Calu3 (cell line): ENCODE results near the genes OOSP4A, MS4A6E, MS4A12 and PRPF19.

GRCh38 chr11:59765044-59765742 lies 10.0 kb downstream of the STX3 start:
- PRO-cap = no peak

DNA sequence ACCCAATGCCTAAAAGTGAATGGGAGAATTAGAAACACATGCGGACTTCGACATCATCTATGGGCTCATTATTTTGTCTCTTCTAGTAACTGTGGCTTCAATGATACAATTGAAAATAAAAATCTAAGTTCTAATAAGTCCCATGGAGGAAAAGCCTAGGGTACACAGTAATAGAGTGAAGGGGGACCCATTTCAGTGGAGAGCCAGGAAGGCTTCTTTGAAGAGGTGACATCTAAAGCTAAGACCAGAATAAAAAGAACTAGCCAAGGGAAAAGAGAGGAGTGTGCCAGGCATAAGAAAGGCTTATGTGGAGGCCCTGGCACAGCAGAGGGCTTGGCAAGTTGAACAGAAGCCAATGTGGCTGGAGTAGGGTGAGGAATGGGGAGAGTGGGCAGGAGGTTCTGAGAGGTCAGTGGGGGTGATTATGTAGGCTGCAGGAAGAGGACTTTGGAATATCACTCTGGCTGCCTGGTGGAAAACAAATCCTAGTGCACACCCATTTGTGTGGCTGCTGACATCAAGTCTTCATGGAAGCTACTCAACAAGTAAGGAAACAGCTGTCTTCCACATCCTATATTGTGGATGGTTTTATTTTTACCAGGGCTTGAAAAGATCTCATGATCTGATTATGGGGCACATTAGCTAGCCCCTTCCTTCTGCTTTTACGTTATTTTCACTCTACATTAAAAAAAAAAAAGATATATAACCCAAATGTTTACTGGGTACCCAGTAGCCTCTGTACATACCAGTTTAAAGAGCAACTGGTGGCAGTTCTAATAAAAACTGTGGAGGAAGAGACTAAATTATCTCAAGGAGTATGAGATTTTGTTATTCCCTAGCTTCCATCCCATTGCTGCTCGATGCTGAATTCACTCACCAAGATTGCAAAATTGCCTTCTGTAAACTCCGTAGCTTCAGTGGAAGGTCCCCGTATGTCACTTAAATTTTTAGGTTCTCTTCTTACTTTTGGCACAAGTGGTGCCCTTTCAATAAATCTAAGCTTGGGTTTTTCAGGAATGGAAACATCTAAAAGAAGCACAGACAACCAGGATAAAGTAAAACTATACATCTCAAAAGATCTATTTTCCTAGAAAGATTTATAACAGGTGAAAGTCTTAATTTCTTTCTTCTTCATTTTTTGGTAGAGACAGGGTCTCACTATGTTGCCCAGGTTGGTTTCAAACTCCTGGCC lies 3.4 kb downstream of the MRPL16 start:
- PRO-cap = no peak

DNA sequence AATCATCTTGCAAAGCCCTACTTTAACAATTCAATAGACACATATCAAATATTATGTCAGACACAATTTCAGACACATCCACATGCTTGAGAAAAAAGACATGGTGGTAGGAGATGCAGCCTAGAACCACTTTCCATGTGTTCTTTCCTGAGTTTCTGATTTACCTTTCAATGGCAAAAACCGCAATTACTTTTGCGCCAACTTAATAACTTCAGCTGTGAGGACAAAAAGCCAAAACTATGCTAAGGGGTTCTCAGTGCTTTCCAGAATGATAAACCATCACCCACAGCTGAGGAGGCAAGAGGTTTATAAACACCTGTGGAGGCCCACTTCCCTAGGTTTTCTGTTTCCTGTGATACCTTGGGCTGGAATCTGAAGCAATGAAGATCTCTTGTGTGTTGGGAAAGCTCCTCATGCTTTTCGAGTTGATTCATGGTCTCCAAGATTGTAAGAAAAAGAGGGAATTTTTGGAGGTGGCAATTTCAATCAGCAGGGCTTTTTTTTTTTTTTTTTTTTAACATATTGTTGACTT lies at the start of gene OOSP4A:
Gene OOSP4A, plus strand, starts transcription at position 381 of the 532 bp plus-strand sequence.
- PRO-cap = no peak

DNA sequence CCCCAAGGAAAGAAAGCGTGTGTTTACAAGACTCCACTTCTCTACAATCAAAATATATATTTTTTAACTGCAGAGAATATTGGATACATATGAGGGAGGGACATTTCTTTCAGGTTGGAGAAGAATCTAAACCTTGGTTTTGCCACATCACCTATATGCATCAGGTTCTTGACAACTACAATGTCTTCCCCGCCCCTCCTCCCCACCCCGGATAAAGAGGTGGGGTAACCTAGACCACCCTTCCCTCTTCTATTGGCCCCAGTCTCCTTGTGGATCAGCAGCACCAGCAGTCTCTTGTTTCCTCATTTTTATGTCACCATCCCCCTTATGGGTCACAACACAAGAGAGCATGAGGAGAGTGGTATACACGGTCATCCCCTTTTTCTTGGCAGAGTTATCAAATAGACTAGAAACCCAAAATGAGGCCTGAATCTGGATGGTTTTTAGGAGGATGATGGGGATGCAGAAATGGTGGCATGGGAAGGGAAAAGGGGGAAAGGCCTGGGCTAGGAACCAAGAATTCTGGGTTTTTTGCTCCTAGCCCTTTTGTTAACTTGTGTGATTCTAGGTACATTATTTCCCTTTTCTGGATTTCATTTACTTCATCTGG lies 1.2 kb downstream of the MS4A4E start:
- PRO-cap = no peak

DNA sequence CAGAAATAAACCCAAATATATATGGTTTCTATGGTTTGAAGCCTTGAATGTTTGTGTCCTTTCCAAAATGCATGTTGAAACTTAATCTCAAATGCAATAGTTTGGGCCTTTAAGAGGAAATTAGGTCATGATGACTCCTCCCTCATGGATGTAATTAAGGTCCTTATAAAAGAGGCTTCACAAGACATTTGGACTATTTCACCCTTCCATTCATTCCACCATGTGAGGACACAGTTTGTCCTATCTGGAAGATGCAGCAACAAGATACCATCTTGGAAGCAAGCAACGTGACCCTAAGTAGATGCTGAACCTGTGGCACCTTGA lies at the start of gene MS4A6E:
Gene MS4A6E, plus strand, starts transcription at position 196 of the 324 bp plus-strand sequence.
- PRO-cap = no peak

GRCh38 chr11:60347397-60347777 lies 20.3 kb downstream of the MS4A6E start:
- PRO-cap = no peak

- PRO-cap = no peak
Observed at GRCh38 chr11:60376079-60376893, 2.0 kb upstream of the MS4A7 start.

DNA sequence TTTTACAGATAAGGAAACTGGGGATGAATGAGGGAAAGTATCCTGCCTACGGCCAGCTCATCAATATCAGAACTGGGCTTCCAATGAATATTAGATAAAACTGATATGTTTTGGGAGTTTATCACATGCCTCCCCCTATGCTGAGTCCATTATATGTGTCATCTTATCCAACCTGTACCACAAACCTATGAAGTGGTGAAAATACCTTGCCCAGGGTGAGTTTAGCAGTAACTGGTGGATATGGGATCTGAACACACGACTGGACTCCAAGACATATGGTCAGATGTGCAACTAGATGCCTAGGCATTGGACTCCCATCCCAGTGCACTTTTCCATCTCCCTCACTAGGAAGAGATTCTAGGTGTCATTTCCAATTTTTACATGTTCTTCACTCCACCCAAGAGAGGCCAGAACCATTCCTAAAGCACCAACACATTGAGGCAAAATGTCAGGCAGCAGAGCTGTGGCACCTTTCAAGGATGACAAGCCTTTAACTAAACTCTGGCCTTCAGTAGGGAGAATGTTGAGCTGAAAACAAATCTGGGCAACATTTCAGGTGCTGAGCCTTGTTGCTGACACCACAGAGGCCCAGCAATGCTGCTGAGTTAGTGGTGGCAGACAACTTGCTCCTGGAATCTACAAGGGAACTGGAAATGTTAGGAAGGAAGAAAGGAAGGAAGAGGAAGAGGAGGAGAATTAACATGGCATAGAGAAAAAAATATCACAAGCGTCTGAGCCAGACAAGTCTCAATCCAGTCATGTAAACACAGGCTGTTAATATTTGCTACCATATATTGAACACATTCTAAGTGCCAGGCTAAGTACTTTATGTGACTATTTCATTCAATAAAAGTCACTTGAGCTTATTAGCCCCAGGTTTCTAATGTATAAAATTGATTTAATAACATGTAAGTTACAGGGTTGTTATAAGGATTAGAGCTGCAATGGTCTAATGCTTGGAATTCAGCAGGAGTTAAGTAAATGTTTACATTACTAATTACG lies 3.5 kb downstream of the MS4A7 start:
- PRO-cap = no peak

DNA sequence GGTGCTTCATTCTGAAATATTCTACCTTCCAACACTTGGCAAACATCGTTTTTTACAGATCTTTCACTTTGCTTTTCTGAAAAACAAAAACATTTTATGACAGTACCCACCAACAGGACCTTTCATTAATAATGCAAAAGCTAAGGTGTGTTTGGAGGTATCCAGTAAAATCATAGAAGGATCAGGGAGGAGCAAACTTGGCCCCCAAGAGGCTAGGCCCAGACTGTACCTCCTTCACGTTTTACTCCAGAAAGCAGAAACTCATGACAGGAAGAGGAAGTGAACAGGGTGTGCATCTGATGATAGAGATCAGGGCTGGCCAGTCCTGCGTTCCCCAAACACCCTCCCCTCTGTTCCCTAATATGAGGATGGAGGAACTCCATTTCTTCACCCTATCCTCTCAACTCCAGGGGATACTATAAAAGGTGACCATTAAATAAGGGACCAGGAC lies 10.3 kb upstream of the MS4A12 start:
- PRO-cap = no peak

DNA sequence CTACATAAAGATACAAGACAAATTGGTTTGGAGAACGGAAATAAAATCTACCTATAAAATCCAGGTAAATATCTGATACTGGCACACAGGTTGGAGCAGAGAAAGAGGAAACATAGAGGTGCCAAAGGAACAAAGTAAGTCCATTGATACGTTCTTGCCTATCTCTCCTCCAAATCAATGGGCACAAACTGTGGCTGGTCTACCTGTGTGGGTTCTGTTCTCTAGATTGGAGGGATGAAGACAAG lies at the start of gene MS4A12:
Gene MS4A12, plus strand, starts transcription at position 84 of the 245 bp plus-strand sequence.
- PRO-cap = no peak

DNA sequence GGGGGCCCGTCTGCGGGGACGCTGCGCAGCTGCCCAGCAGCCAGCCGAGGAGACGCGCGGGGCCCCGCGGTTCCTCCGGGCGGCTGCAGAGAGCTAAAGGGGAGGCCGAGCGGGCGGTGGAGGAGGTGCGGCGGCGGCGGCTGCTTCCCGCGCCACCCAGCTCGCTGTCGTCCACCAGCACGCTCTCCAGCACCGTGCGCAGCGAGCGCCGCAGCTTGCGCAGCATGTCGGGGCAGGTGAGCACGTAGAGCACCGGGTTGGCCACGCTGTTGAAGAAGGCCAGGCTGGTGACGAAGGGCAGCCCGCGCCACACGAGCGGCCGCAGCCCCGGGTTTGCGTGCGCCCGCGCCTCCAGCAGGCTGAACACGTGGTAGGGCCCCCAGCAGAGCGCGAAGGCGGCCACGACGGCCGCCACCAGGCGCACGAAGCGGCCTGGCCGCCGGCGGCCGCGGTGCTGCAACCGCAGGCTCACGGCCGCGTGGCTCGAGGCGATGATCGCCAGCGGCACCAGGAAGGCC lies 3.1 kb downstream of the PTGDR2 start:
- PRO-cap = no peak

DNA sequence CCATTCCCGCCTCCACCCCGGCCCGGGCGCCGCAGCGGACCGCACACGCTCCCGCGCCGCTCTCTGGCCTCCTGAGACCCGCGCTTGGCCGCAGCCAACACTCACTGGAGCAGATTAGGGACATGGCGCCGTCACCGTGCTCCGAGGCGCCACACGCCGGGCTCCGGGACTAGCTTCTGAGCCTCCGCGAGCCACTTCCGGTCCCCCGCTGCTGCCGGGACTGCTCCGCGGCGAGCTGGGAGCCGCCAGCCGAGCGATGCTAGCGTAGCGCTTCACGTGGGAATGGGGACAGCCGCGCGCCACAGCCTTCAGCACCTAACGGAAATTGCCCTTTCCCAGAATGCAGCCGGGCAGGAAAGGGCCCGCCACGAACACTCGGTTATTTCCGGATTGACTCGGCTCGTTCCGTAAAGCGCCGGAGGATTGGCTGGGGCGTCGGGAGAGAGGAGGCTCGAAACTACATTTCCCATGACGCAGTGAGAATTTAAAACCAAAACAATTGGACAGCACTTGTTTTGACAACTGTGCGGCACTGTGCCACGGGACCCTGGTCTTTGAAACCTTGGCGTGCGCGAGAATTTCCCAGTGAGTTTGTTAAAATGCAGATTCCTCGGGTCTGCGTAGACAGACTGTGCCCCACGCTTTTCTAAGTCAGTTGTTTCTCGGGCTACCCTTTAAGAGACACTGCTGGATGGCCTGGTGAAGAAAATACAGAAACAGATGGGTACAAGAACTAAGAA lies at the start of gene PRPF19:
Gene PRPF19, minus strand, starts transcription at position 327 of the 740 bp plus-strand sequence.
- PRO-cap = bidirectional peak, plus-strand start at position 100 of the sequence, minus-strand start at position 106 of the sequence; bidirectional peak, plus-strand start at position 521 of the sequence, minus-strand start at position 327 of the sequence

- PRO-cap = no peak
Observed at GRCh38 chr11:61006750-61007146, 35.3 kb downstream of the CD6 start.

DNA sequence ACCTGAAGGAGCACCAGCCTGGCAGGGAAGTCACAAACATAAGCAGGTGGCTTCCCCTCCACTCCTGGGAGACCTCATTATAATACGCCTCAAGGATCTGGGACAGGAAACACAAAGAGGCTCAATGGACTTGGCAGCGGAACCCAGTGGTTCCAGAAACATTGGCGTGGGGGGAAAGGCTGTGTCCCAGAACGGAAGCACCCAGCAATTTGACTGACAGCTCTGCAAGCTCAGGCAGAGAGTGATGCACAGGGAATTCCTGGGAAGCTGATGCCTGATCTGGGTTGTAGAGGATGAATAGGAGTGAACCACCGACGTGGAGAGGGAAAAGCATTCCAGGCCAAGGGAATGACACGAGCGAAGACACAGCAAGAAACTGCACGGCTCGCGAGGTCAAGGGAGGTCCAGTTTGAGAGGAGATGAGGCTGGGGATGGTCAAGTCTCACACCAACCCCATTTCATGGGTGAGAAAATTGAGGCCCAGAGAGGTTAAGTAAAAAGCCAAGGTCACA lies 51.3 kb downstream of the CD6 start:
- PRO-cap = no peak

DNA sequence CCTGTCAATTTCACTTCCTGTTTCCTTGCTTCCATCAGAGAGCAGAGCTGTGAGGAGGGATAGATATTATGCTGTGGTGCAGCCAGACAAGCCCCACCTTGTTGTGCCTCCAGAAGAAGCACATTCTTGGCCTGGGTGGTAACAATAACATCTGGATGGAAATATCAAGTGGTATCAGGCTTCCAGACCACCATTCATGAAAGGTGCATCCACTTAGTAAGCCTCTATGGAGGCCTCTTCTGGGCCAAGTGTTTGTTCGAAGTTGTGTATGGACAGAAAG lies 40.7 kb upstream of the CD5 start:
- PRO-cap = no peak

- PRO-cap = no peak
Observed at GRCh38 chr11:61102650-61103611, 642 bp downstream of the CD5 start.

DNA sequence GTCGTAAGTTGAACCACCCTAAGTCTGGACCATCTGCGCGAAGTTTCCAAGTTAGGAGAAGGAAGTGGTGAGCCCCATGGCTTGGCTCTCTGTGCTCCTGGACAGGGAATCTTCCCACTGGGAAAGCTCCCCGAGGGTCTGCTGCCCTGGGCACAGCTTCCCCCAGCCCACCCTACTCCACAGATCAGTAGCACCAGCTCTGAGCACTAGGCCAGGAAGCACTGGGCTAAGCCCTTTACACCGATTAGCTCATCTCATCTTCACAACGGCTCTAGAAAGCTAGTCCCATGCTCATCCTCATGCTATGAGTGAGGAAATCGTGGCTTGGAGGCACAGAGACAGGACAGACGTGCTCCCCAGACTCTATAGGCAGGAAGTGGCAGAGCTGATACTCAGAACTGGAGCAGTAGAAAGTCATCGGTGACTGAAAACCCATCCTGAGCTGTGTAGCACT lies 9.4 kb downstream of the CD5 start:
- PRO-cap = no peak

GRCh38 chr11:61124560-61125298 lies 22.4 kb downstream of the CD5 start:
- PRO-cap = no peak

DNA sequence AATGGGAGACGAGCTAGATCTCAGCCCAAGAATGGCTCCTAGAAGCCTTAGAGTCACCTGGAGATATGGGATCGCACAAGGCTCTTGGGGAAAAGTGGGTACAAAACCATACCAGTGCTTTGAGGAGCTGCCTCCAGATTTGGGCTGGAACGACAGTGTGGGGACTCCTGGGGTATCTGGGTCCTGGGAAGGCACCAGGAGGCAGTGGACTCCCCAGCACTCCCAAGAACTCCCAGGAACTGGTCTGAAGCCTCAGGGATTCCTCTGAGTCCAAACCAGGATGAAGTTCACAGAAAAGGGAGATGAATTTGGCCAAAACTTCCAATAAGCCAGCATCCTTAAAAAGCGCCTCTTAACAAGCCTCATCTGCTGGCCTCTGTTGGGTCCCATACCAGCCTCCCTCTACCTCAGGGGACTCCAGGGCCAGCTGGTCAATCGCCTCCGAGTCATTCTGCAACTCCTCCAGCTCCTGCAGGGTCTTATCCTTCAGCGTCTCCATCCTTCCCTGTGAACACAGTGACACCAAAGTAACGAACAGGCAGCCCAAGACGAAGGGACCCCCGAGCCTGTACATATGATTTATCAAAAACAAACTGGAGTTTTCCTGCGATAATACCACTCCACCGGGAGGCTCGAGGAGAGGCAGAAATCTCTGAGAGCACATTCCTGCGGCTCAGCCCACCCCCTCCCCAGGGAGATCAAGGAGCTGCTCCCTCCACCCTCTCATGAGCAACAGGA lies 22.7 kb downstream of the VPS37C start:
- PRO-cap = no peak

DNA sequence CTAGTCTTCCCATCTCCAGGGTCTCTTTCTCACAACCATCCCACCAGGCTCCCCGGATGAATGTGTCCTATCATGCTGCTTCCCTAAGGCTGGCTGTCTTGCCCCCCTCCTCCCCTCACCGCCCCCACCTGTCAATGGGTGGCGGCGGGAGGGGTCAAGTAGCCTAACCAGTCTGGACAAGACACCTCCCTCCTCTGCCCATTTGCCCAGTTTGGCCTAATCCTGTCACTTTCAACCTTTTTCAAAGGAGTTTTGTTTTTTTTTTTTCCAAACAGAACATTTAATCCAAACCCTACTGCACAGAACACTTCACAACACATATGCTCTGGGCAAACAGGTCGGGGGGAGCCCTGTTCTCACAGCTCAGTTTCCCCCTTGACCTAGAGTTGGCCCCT lies 10.9 kb downstream of the VPS37C start:
- PRO-cap = no peak